SK-N-MC (cell line): Measurements from ENCODE around the genes ATF5 and MYH14.

DNA sequence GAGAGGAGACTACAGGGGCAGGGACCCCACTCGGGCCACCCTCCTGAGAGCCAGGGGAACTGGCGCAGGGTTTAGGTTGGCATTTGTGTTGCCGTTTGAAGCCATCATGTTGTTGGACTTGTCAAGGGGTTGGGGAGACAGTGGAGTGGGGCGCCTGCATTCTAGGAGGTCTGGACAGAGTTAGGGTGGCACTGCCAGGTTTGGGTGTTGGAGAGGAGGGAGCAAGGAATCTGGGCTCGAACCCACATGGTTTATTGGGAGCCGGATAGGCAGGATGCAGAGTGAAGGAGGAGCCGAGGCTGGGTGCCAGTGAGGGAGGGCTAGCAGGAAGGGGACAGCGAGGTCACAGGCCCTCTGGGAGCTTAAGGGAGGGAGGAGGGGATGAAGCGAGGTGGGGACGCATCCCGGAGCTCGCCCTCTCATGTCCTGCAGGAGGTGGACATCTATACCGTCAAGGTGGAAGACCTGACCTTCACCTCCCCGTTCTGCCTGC, 3.7 kb upstream of the ADM5 start:
- RRBS: no CpG with 5 or more reads among the region's 14 CpGs

GRCh38 chr19:49809690-49809821, 3.5 kb downstream of the FUZ start:
- RRBS: no CpG with 5 or more reads among the region's 3 CpGs

DNA sequence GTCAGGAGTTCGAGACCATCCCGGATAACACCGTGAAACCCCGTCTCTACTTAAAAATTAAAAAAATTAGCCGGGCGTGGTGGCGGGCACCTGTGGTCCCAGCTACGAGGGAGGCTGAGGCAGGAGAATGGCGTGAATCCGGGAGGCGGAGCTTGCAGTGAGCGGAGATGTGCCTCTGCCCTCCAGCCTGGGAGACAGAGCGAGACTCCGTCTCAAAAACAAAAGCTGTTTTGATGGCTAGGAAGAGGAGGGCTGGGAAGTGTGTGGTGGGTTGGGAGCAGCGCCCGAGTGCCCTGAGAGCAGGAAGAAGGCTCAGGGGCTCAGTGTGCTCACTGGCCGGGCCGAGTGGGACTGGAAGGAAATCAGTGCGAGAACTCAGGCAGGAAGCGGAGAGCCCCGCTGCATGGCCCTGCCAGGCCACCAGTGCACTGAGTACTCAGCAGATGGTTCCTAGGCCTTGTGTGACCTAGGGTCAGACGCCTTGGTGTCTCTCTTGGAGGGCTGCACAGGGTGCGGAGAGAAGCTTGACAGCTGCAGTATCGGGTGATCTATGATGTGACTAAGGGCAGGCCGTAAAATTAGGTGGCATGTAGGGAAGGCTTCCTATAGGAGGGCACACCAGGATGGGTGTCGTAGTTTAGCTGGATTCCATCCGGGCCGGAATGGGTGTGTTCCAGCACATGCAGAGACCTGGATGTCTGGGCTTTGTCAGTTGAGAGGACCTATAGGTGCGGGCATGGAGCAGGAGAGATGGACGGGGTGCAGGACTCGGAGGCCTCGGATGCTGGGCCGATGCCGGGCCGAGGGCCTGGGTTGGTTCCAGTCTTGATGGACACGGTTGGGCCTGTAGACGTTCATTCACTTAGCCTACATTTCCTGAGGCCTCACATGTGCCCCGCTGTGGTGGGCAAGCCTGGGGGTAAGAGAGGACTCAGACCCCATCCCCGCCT, 8.3 kb downstream of the MED25 start:
- RRBS: no CpG with 5 or more reads among the region's 39 CpGs

DNA sequence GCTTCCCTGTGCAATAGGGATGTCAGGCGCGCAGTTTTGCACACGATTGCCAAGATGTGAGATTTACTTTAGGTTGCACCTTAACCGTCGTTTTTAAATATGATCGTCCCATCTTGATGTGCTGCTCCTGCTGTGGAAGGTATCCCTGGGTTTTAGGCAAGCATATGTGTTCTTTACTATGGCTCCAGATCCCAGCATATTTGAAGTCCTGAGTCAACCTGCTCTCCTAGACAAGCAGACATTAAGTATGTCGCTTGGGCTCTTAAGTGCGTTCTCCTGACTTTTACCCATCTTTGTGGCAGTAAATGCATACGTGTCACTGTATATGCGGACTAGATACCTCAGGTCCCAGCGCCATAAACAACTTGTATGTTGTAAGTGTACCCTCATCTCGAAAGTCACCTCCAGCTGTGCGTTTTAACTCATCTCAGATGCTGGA, 14.9 kb downstream of the PNKP start:
- RRBS: no CpG with 5 or more reads among the region's 13 CpGs

- RRBS: no CpG with 5 or more reads among the region's 29 CpGs
Measured at GRCh38 chr19:49862475-49862853, 4.9 kb downstream of the PNKP start.

- RRBS: 83% methylated on average over 1 of the region's 21 CpGs
Measured at GRCh38 chr19:49920718-49921402, 8.1 kb upstream of the ATF5 start.

DNA sequence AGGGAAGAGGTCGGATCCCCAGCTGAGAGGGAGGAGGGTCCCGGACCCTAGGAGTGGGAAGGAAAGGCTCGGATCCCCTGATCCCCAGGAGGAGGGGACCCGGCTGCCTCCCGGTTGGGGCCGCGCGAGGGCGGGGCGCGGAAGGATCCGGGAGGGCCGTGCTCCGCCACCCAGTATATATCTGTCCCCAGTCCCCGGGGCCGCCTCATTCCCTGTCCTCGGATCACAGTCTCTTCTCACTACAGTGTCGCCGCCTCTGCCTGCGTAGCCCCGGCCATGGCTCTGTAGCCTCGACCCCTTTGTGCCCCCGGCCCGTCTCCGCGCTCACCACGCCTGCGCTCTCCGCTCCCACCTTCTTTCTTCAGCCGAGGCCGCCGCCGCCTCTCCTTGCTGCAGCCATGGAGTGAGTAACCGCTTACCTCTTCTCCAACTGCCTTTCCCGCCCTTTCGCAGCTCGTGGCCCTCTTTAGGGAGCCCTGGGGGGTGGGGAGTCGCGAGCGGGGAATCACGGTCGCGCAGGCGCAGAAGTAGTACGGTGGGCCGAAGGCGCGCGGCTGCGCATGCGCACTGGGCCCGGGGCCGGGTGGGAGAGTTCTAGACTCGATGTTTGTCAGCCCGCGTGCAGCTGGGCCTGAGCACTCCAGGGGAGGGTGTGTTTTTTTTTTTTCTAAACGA, at the start of gene ATF5:
TSS of gene ATF5 (plus strand) at position 208 of the 675 bp plus-strand sequence.
- RRBS: 1% methylated on average over 27 of the region's 57 CpGs

DNA sequence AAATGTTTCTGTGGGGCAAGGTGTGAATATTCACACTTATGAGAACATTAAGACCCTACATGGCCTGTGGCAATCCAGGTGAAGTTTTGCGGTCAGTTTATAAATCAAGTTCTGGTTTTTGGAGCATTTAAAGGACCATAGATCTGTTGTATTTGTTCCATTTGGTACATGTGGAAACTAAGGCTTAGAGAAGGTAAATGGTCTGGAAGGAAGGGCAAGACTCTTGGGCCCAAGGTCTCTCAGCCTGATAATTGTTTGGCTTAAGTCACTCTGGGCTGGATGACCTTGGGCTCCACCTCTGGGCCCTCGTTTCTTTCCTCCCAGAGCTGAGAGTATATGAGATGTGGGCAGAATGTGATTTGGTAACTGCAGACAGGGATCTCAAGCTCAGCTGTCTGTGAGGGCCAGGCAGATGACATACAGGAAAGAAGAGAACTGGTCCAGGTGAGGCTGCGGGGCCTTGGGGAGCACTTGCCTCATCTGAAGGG, 1.4 kb downstream of the ZNF473 start:
- RRBS: no CpG with 5 or more reads among the region's 3 CpGs

DNA sequence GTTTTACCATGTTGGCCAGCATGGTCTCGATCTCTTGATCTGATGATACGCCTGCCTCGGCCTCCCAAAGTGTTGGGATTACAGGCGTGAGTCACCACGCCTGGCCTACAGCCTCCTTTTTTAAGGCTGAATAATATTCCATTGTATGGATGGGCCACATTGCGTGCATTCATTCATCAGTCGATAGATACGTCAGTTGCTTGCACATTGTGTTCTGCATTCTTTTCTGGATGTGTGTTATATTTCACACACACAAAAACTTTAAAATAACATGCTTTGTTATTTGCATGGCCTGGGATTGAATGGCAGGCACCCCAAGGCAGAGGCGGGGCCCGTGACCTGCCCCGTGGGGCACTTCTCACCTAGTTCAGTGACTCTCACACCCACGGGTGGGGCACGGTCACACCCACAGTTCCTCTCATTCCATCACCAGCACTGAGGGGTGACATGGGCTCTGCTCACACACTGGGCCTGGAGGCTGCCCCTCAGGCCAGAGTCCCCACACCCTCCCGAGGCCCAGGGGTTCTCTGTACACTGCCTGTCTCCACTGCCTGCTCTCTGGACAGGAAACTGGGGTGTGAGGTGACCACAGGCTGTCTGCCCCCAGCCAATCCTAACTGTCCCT, 5.7 kb upstream of the IZUMO2 start:
- RRBS: no CpG with 5 or more reads among the region's 14 CpGs

DNA sequence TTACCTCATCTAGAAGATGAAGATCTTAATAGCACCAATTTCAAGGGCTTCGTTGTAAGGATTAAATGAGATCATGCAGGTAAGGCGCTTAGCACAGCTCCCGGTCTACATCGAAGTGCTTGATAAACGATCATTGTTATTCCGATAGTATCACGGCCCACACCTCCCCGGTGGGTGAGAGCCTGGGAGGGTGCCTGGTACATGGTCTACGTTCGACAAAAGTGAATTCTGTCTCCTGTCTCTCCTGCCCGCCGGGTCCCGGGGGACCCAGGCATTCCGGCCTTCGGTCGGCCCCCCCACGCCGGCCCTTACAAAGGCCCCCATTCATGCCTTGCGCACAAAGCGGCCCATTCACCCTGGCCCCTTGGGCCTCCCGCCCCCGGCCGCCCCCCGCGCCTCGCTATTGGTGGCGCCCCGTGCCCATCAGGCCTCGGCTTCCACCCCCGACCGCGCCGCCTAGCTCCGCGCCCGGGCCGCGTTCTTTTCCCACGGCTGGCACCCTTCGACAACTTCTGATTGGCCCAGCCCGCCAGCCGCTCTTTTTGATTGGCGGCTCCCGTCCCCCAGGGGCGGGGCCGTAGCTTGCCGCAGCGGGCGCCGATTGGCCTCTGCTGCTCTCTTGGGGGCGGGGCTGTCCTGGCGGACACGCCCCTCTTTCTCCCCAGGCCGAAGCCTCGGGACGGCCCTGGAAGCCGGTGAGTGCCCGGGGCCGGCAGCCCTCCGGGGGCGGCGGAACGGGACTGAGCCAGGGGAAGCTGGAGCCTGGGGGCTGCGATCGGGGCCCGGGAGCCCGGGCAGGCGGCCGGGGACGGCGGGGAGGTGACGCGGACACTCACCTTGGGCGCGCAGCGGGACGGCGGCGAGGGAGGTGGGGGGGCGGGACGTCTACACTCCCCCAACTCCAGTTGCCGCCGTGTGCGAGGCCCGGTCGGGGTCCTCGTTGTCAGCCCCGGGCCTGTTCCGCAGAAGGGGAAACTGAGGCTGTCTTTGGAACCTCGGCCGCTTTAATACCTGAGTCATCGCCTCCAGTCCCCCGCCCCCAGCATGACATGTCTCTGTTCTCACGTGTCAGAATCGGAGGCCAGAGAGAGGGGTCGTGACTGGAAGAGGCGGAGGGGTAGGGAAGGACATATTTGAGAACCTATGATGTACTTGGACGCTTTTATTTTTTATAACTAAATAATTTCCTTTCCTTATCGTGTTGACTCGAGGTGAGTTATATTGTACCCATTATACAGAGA, at the start of gene MYH14:
TSS of gene MYH14 (plus strand) at position 646 of the 1,241 bp plus-strand sequence.
- RRBS: 23% methylated on average over 31 of the region's 100 CpGs

DNA sequence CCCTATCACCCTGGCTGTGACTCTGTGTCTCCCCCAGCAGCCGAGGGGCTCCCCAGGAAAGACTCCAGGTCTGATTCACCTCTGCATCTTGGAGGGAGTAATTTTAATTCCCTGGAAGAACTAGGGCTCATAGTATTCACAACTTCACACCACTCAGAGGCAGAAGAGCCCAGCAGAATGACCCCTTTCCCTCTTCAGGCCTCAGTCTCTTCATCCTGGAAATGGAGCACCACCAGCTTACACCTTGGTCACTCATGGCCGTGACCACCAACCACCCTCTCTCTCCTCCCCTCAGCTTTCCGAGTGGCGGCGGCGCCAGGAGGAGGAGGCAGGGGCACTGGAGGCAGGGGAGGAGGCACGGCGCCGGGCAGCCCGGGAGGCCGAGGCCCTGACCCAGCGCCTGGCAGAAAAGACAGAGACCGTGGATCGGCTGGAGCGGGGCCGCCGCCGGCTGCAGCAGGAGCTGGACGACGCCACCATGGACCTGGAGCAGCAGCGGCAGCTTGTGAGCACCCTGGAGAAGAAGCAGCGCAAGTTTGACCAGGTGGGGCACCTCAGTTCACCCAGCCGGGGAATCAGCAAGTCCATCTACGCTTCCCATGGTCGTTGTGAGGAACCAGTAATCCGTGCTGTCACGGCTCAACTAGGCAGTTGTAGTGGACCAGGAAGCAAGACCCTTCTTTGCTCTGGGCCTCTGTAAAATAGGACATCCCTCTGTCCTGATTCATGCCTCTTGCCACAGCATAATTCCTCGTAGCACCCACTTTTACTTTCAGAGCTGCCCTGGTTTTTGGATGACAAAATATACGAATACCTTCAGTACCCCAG, 47.7 kb downstream of the KCNC3 start:
- RRBS: 29% methylated on average over 9 of the region's 29 CpGs

DNA sequence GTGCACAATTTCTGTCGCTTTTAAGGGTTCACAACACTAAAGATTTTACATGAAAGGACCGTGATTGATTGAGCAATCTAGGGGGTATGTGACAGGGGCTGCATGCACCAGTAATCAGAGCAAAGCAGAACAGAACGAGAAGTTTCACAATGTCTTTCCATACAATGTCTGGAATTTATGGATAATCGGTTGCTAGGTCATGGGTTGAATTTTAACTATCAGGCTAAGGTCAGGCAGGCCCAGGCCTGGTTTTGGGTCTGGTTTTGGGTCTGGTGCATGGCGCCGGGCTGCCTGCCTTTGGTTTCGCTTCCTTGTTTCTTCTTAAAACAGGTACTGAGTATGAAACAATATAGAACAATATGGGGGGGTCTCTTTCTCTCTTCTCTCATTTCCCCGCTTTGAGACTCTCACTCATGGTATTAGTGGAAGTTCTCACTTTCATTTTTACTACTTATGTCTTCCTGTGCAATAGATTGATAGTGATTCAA, 18.0 kb upstream of the KCNC3 start:
- RRBS: no CpG with 5 or more reads among the region's 8 CpGs

DNA sequence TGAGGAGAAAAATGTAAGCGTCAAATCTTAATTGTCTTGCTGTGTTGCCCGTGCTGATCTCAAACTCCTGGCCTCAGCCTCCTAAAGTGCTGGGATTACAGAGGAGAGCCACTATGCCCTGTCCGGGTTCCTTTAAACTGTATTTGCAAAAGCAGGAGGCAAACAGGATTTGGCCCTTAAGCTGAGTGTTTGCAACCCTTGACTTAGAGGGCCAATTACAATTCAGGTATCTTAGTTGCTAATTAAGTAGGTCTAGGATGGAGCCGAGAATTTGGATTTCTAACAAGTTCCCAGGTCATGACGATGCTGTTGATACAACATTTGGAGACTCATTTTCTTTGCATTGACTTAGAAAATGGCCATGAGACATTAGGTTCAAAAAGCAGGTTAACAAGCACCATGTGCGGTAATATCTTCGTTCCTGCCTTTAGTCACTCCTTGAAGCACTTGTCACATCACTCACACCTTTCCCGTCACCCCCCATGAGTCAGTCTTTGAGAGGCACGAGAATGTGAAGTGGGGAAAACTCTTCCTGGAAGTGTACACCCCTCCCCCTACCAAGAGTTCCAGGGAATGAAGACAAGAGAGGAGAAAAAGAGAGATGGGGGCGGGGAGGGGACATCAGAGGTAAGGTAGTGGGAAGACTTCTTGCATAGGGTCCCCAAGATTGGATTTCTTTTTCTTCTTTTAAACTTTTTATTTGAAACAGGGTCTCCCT, 2.6 kb downstream of the NAPSA start:
- RRBS: no CpG with 5 or more reads among the region's 10 CpGs

DNA sequence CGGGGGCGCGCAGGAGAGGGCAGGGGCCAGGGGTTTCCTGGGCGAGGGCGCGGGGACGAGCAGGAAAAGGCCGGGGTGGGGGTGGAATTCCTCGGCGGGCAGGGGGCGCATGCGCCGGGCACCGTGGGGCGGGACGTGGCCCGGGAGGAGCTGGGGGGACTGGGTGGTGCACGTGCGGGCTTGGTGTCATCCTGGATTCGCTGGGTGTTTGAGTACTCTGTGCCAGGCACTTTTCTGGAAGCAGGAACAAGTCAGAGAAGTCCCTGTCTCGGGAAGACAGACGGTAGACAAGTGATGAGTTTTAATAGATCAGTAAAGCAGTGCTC, 316 bp downstream of the POLD1 start:
- RRBS: 1% methylated on average over 13 of the region's 22 CpGs

DNA sequence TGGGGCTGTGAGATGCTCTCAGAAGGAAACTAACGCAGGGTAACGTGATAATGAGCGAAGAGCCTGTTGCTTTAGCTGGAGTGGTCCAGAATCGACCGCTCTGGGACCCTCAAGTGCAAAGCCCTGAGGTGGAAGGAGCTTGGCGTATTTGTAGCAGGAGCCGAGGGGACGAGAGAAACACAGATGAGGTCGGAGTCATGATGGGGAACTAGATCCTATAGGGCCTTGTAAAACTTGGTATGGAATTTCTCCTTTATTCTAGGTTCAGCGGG, 615 bp downstream of the POLD1 start:
- RRBS: no CpG with 5 or more reads among the region's 10 CpGs

- RRBS: no CpG with 5 or more reads among the region's 49 CpGs
Measured at GRCh38 chr19:50415523-50416517, 2.9 kb upstream of the SPIB start.

DNA sequence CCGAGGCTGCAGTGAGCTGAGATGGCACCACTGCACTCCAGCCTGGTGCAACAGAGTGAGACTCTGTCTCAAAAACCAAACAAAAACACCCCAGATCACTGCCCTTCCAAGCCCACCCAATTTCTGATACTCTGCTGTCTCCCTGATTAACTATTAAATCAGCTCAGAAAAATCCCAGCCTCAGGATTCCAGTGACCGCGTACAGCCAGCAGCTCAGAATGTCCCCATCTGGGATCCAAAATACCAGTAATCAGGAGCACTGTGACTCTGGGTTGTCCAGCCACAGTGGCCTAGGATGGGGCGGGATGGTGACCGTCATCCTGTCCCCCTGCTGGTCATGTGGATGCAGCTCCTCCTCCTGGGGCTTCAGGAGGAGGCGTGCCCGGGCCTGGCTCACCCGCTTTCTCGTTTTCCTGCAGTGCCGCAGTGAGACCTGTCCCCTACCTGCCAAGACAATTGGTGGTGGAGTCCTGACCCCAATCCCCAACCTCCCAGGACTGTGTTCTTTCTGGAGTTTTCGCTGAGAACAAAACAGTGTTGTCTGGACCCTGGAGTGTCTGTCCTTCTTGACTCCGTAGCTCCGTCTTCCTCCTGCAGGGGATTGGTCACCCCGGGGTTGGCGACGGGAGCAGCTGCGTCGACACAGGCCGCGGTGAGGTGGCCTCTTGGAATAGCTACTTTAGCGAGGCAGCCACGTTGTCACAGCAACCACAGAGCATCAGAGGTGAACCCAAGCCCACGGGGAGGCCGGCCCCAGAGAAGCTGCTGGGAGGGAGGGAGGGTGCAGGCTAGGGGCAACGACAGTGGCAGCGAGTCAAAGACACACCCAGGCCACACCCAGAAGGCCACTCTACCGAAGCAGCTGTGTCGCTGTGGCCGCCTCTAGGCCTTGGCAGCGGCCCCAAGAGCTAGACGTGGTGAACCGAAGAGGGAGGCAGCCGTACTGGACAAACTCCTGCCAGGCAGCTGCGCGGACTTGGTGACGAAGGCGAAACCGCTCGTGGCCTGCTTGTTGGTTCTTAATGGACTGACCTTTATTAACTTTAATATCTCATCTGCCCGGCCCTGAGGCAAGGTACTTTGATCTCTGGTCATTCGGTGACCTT, 10.2 kb upstream of the EMC10 start:
- RRBS: no CpG with 5 or more reads among the region's 41 CpGs

DNA sequence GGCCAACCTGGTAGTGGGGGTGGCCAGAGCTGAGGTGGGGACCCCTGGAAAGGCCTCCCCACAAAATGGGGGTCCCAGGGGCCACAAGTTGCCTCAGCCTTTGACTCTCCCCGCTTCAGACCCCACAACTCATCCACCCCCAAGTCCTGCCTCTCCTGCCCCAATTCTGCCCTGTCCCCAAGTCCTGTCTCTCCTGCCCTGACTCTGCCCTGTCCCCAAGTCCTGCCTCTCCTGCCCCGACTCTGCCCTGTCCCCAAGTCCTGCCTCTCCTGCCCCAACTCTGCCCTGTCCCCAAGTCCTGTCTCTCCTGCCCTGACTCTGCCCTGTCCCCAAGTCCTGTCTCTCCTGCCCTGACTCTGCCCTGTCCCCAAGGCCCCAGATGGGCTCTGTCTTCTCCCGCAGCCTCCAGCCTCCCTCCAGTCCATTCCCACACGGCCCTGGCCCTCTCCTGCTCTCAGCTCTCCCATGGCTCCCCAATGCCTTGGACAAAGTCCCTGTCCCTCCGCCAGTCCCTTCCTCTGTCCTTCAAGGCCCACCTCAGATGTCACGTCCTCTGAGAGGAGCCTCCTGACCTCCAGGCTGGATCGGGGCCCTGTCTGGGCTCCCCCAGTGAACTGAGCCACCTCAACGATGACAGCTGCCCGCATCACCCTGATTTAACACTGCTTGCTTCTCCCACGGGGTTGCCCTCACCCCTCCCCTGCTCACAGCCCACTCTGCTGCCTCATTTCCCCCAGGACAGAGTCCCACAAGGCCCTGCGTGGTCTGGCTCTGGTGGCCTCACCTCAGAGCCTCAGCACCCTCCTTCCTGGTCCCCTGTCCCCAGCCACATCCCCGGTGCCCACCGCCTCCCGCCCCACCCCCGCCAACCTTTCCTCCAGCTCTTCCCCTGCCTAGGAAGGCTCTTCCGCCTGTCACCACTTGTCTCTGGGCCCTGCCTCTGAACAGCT, 3.0 kb downstream of the JOSD2 start:
- RRBS: no CpG with 5 or more reads among the region's 16 CpGs

DNA sequence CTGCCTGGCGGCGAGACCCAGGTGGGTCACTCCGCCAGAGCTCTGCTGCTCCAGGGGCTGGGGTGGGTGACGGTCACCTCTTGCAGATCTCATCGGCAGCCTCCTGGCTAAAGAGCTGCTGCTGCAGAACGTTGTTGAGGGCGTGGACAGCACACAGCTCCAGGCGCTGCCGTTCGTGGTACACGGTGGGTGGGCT, 884 bp downstream of the JOSD2 start:
- RRBS: no CpG with 5 or more reads among the region's 11 CpGs

GRCh38 chr19:50547344-50547801, 20.9 kb downstream of the LRRC4B start:
- RRBS: no CpG with 5 or more reads among the region's 5 CpGs